Temporal lobe (tissue), 2 donors: ENCODE data around the genes ZNF148, ROPN1B and UROC1.

DNA sequence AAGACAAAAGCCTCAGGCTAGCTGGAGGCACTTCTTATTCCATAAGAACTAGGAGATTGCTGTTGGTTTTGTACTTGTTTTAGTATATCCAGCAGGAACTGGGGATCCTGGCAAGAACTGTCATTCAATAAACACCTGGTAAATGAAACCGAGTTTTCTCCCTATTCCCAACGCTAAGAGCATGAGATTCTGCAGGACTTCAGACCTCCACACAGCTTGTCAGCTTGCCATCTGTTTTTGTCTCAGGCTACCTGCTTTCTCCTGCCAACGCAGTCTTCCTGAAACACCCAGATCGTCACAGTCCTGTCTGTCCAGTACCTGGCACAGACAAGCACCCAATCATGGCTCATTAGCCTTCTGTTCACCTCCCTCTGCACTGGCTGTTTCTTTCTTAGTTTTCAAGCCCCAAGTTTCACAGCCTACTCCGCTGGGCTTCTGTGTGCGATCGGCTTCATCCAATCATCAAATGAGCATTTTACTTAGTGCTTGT is 5.1 kb downstream of the SLC12A8 start:
- RAMPAGE, long total RNA = no peak

GRCh38 chr3:125366577-125367249 is 8.4 kb downstream of the ZNF148 start:
- RAMPAGE, long total RNA = no peak

GRCh38 chr3:125367265-125368033 is 7.7 kb downstream of the ZNF148 start:
- RAMPAGE, long total RNA = no peak

DNA sequence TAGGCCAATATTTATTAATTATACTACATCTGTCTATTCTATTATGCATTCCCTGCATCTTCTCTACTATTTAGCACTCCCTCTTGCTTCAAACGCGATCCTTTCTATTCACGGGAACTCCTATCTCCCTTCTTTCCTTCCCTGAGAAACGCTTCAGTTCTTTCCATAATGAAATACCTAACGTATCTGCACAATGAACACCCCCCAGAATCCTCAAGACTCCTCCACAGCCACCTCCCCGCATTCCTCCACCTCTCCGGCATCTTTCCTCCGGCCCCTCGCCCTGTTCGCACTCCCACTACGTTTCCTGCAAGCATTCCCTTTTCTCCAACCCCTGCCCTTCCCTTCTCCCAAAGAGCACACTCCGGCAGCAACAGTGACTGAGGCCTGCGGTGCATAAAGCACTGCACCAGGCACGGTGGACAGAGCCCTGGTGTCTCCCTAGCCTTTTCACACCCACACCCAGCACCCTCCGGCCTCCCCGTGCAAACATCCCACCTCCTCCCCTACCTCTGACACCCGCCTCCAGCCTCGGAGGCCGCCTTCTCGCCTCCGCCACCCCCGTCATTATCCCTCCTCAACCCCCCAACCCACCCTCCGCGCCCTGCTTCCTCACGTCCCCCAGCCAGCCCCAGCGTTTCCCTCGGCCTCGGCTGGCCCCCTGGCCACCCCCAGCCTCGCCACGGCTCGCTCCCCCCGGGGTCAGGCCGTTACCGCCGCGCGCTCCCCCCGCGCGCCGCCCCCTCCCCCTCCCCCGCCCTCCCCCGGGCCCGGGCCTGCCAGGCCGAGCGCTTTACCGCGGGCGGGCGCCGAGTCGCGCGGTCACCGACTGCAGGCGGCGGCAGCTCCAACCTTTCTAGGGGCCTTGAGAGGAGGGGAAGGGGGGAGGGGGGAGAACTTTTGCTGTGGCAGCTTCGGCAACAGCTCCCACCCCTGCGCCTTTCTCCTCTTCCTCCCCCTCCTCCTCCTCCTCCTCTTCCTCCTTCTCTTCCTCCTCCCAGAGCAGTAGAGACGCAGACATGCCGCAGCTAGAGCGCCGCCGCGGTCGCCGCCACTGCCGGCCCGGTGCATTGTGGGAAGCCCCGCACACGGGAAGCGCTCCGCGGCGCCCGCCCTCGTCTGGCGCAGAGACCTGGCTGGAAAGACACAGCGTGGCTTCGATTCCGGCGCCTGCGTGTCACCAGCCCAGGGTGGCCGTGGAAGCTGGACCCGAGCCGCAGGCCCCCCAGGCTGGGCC is at the start of gene ZNF148:
Gene ZNF148, minus strand, starts transcription at position 1,021 of the 1,237 bp plus-strand sequence.
- RAMPAGE, long total RNA = no peak

GRCh38 chr3:125547348-125547782 is 27.4 kb upstream of the SNX4 start:
- RAMPAGE, long total RNA = no peak

- RAMPAGE, long total RNA = no peak
Measured at GRCh38 chr3:125774538-125774952, 179.2 kb upstream of the OSBPL11 start.

GRCh38 chr3:125968915-125969349 is at the start of gene ROPN1B:
Gene ROPN1B (plus strand): TSS chr3:125969178.
- RAMPAGE, long total RNA = no peak

DNA sequence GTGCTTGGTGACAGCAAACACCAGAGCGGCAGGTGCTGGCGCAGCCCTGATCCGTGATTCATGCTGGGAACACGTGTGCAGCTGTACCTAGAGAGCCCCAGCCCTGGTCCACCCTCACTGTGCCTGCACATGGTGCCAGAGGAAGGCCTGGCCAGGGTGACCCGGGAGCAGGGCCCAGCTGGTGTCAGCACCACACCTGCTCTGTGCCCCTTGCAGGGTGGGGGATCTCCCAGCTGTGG is 2.1 kb downstream of the SLC41A3 start:
- RAMPAGE, long total RNA = no peak

DNA sequence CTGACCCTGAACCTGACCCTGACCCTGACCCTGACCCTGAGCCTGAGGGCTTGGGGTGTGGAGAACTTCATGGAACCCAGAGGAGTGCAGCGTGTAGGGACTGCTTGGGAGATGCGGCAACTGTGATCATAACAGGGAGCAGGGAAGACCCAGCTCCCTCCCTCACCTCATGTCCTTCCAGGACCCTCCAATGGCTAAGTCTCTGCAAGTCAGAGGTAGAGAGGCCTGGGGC is 6.0 kb upstream of the ALDH1L1 start:
- RAMPAGE, long total RNA = no peak

DNA sequence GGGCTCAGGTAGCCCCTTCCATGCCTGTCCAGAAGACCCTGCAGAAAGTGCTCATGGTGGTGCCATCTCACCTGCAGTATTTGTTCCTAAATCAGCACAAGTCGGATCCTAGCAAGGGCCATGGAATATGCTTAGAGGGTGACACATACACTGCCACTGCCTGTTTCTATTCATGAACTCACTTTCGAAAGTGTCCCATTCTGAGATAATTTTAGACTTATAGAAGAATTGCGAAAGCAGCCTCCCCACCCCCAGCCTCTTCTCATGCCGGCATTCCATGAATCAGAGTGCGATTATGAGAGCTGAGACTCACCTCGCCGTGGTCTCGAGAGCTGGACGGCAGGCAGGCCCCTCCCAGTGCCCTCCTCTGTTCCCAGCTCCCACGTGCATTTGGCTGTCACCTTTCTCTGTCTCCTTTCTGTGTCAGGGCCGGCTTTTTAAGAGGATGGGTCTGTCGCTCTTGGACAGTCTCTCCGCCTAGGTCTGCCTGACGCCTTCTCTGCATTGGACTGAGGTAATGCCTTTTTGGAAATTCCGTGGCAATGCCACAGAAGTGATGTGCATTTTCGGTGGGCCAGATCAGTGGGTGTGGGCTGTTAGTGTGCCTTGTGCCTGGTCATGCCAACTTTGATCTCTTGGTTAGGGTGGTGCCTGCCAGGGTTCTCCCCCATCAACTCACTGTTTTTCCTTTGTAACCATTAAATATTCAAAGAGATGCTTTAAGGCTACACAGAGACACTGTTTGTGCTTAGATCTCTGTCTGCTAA is 63.4 kb downstream of the KLF15 start:
- RAMPAGE, long total RNA = no peak

DNA sequence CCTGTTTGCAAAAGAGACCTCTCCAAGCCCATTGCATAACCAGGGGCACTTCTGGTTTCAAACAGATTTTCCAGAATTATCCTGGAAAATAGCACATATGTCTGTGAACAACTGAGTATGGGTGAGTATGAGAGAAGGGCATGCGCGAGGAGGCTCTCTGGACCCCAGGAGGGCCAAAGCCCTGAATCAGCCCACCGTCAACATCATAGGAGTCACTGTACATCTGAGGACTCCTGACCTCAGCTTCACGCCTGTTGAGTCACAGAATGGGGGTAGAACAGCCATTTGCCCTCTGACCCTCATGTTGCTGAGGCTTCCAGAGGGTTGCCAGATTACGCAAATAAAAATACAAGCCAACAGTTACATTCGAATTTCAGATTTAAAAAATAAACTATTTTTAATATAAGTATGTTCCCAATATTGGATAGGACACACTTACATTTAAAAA is 4.1 kb downstream of the KLF15 start:
- RAMPAGE, long total RNA = no peak

GRCh38 chr3:126357741-126358045 is 485 bp upstream of the KLF15 start:
- RAMPAGE, long total RNA = no peak

DNA sequence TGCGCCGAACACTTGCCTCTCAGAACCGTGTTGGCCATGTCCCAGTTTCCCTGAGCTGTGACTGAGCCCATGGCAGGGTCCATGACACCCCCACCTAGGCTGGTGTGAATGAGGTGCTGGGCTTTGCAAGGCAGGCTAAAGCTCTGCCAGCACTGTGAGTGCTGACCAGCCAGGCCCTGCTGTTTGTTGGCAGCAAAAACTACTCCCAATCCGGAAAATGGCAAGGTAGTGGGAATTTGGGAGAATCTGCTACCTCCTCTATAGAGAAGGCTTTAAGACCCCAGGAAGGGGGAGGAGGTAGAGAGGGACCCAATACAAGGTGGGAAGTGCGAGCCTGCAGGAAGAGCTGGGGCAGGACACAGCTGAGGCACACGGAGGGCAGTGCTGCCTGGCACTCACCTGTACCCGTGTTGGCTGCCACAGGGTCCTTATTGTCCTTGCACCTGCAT is 8.5 kb upstream of the KLF15 start:
- RAMPAGE, long total RNA = no peak

- RAMPAGE, long total RNA = no peak
Measured at GRCh38 chr3:126413563-126414061, 18.9 kb downstream of the CFAP100 start.

- RAMPAGE, long total RNA = no peak
Measured at GRCh38 chr3:126440842-126441408, 34.8 kb downstream of the ZXDC start.

DNA sequence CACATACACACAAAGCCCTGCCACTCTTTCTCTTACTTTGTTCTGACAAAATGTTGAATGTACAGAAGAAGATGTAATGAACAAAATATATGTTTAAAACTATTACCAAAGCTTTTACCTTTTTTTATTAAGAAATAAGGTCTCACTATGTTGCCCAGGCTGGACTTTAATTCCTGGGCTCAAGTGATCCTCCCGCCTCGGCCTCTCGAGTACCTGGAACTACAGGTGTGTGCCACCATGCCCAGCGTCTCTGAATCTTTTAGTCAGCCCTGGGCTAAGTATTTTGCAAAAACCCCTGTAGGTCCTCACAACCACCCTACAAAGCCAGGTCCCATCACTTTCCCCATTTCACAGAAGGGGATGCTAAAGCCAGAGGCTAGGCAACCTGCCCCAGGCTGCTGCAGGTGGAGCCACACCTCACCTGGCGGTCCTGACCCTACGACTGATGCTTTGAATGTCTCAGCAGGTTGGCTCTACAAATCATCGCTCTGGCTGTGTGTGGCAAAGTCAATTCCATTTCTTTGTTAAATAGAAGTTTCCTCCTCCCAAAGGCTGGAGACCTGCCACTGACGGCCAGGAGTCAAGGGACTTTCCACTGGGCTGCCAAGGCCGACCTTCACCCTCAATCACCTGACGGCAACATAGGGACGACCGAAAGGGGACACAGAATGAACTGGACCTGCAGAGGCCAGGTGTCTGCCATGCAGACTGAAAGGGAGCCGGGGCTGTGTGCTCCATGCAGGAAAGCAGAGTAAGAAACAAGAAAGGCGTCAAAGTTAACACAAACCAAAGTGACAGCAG is 26.4 kb downstream of the ZXDC start:
- RAMPAGE, long total RNA = no peak

- RAMPAGE, long total RNA = no peak
Measured at GRCh38 chr3:126476127-126476884, 615 bp upstream of the ZXDC start.

GRCh38 chr3:126517653-126518306 is at the start of gene UROC1:
Gene UROC1 (minus strand): TSS chr3:126517773.
- RAMPAGE, long total RNA = no peak

DNA sequence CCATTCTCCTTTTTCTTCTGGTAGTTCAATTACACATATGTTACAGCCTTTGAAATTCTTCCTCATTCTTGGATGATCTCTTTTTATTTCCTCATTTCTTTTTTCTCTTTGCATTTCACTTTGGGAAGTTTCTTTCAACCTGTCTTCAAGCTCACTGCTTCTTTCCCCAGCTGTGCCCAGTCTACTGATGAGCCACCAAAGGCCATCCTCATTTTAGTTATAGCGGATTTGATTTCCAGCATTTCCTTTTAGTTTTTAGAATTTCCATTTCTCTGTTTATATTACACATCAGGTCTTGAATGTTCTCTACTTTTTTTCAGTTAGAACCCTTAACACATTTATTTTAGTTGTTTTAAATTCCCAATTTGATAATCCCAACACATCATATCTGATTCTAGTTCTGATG is 42.6 kb upstream of the C3orf22 start:
- RAMPAGE, long total RNA = no peak

GRCh38 chr3:126730936-126731479 is 27.0 kb downstream of the CHCHD6 start:
- RAMPAGE, long total RNA = no peak